SK-N-SH (cell line): ENCODE results near the genes GALR3, POLR2F, BAIAP2L2 and MAFF.

- RRBS: no CpG with 5 or more reads among the region's 12 CpGs
CAGE:
- cytosol, long polyA plus RNA: no peak
- long polyA plus RNA: no peak
- nucleus, long polyA plus RNA: no peak
These were observed 9.1 kb downstream of the CARD10 start for GRCh38 chr22:37510012-37510586.

GRCh38 chr22:37644737-37645344 lies 5.4 kb downstream of the SH3BP1 start:
- RRBS: no CpG with 5 or more reads among the region's 17 CpGs
CAGE:
- cytosol, long polyA plus RNA: no peak
- long polyA plus RNA: no peak
- nucleus, long polyA plus RNA: no peak

- RRBS: no CpG with 5 or more reads among the region's 27 CpGs
CAGE:
- cytosol, long polyA plus RNA: no peak
- long polyA plus RNA: no peak
- nucleus, long polyA plus RNA: no peak
These were observed 3.5 kb upstream of the PDXP start for GRCh38 chr22:37654880-37655608.

GRCh38 chr22:37772362-37772784 lies 32.7 kb upstream of the H1-0 start:
- RRBS: no CpG with 5 or more reads among the region's 18 CpGs
CAGE:
- cytosol, long polyA plus RNA: no peak
- long polyA plus RNA: no peak
- nucleus, long polyA plus RNA: no peak

DNA sequence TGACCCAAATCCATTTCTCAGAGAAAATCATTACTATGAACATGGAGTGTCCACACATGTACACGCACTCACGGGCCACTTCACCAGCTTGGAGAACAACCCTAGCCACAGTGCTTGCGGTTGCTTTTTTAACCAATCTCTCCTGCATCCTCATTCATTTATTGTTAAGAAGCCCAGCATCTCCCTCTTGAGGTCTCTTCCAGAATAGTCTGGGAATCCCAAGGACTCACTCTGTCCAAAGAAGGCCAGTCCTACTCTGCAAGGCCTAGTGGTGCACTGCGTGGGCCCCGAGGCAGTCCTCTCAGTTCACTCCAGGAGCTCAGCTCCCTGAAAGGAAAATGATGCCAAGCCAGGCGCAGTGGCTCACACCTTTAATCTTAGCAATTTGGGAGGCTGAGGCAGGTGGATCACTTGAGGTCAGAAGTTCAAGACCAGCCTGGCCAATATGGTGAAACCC lies 13.2 kb upstream of the H1-0 start:
- RRBS: no CpG with 5 or more reads among the region's 6 CpGs
CAGE:
- cytosol, long polyA plus RNA: no peak
- long polyA plus RNA: no peak
- nucleus, long polyA plus RNA: no peak

GRCh38 chr22:37804384-37804829 lies 622 bp upstream of the H1-0 start:
- RRBS: 4% methylated on average over 7 of the region's 27 CpGs
CAGE:
- cytosol, long polyA plus RNA: no peak
- long polyA plus RNA: no peak
- nucleus, long polyA plus RNA: no peak

- RRBS: 20% methylated on average over 1 of the region's 10 CpGs
CAGE:
- cytosol, long polyA plus RNA: no peak
- long polyA plus RNA: no peak
- nucleus, long polyA plus RNA: no peak
These were observed 1.2 kb downstream of the H1-0 start for GRCh38 chr22:37806063-37806800.

DNA sequence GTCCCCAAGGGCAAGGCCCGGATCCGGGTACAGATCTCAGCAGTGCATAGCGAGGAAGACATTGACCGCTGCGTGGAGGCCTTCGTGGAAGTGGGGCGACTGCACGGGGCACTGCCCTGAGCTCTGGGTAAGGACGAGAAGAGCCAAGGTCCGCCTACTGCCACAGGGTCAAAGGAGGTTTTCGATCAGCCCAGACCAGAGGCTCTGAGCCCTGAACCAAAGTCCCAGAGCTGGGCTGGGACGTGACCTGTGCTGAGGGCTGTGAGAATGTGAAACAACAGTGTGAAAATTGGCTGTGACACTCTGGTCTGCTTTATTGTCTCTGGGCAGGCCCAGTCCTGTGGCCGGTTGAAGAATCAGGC lies 6.6 kb upstream of the GALR3 start:
- RRBS: 96% methylated on average over 1 of the region's 13 CpGs
CAGE:
- cytosol, long polyA plus RNA: no peak
- long polyA plus RNA: no peak
- nucleus, long polyA plus RNA: no peak

- RRBS: no CpG with 5 or more reads among the region's 15 CpGs
CAGE:
- cytosol, long polyA plus RNA: no peak
- long polyA plus RNA: no peak
- nucleus, long polyA plus RNA: no peak
These were observed at the start of gene GALR3 for GRCh38 chr22:37822934-37823657. Gene GALR3, plus strand, starts transcription at chr22:37823382.

DNA sequence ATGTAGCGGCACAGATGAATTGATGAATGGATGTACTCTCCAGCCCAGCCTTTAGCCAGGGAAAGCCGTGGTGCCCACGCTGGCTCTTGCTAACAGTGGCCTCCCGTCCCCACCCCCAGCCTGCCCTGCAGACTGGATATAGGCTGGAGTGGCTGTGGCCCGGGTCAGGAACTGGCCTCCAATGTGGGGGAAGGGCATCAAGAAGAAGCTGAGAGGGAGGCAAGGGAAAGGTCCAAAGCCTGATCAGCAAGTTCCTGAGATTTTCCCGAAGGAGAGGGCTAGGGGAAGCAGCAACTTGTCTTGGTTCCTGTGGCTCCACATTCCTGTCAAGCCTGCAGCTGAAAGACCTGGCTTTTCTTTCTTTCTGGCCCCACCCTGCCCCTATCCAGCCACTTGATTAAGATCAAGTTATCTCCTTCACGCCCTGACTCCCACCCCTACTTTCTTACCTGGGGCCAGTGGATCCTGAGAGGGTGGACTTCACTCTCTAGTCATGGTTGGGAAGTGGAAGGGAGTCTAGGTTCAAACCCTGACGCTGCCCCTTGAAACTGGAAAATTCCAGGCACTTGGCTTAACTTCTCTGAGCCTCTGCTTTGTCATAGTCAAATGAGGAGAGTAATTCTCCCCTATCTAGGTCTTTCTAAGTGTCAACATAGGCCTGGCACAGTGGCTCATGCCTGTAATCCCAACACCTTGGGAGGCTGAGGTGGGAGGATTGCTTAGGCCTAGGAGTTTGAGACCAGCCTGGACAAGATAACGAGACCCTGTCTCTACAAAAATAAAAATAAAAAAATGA lies 10.9 kb upstream of the MICALL1 start:
- RRBS: no CpG with 5 or more reads among the region's 9 CpGs
CAGE:
- cytosol, long polyA plus RNA: no peak
- long polyA plus RNA: no peak
- nucleus, long polyA plus RNA: no peak

DNA sequence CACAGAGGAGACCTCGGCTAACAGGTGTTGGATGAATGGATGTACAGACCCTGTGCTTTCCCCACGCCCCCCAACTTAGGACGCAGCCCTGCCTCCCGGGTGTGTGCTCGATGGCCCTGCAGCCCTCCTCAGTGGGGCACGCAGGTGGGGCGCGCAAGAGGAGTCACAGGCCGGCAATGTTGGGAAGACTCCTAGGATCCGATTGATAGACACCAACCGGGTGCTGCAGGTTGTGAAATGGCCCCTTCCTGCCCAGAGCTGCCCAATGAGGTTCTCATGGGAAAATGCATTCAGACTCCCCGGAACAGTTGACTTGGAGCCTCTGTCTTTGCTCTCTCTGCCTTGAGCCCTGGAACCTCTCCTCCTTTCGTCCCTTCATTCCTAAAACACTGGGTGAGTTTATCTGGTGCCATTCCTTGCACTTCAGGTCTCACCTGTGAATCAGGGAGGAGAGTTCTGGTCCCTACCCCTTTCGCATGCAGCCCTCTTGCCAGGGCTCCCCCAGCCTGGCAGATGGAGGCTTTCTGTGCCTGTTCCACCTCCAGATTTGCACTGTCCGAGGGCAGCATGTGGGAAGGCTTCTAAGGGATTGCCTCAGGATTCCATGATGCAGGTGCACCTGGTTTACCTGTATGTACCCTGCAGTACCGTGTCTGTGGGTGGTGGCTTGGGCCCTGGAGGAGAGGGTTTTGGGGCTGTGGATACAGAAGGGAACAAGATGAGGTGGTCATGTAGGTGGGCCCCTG lies 1.2 kb downstream of the MICALL1 start:
- RRBS: 84% methylated on average over 11 of the region's 16 CpGs
CAGE:
- cytosol, long polyA plus RNA: no peak
- long polyA plus RNA: no peak
- nucleus, long polyA plus RNA: no peak

GRCh38 chr22:37921846-37922587 lies 15.9 kb downstream of the MICALL1 start:
- RRBS: 90% methylated on average over 6 of the region's 20 CpGs
CAGE:
- cytosol, long polyA plus RNA: no peak
- long polyA plus RNA: no peak
- nucleus, long polyA plus RNA: no peak

GRCh38 chr22:37953113-37954214 lies at the start of gene POLR2F:
Gene POLR2F, plus strand, starts transcription at chr22:37953699.
- RRBS: 2% methylated on average over 19 of the region's 64 CpGs
CAGE:
- cytosol, long polyA plus RNA: start-site peak on the plus strand at chr22:37953671-37953732, 406 and 790 reads in 2 replicates
- long polyA plus RNA: start-site peak on the minus strand at chr22:37953571-37953613, 7 and 10 reads in 2 replicates; start-site peak on the plus strand at chr22:37953683-37953725, 459 and 454 reads in 2 replicates
- nucleus, long polyA plus RNA: no peak

GRCh38 chr22:37982879-37983771 lies 1.2 kb downstream of the SOX10 start:
- RRBS: 98% methylated on average over 20 of the region's 71 CpGs
CAGE:
- cytosol, long polyA plus RNA: no peak
- long polyA plus RNA: no peak
- nucleus, long polyA plus RNA: no peak

DNA sequence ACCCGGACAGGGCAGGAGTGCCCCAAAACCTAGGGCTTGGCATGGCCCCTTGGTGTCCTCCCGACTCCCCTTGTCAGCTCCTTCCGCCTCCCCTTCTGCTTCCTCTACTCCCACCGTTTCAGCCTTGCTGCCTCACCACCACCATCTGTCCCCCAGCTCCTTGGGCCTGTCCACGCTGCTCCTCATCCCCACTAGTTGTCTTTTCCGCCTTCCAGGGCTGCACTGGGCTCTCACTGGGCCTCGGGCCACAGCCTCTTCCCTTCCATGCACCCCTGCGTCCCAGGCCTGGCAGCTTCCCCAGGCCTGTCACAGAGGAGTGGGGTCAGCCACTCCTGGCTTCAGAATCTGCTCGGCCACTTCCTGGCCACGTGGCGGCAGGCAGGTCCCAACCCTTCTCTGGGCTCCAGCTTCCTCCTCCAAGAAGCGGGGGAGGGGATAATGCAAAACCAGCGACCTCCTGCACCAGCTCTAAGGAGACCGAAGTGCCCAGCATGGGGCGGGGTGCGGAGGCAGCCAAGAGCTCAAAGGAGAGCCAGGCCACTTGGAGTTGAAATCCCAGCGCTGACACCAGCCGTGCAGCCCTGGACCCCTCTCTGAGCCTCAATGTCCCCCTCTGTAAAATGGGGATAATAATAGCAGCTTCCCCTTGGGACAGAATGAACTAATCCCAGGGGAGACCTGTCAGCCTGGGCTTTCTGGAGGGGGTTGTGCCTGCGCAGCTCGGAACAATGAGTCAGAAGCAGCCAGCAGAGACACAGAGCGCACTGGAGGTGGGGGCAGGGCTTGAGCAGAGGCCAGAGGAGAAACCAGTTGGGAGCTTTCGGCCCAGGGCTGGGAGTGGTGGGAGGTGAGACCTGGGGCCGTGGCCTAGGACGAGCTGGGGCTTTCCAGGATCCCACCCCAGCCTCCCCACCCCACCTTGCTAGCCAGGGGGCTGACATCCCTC lies 22.9 kb upstream of the PICK1 start:
- RRBS: no CpG with 5 or more reads among the region's 24 CpGs
CAGE:
- cytosol, long polyA plus RNA: no peak
- long polyA plus RNA: no peak
- nucleus, long polyA plus RNA: no peak

DNA sequence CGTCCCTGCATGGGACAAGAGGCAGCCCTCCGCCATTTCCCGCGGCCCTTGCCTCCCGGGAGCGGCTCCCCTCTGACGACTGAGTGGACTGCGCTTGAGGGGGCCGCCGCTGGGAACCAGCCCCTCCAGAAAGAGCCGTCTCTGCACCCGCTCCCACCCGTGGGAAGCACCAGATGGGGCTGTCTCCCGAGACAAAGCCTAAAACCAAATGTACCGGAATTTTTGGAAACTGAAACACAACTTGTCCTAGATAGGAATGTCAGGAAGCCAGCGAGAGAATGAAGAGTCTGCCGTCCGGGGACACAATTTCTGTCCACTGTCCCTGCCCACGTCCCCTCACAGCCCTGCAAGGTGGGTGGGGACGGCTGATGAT lies 18.2 kb upstream of the PICK1 start:
- RRBS: 93% methylated on average over 4 of the region's 20 CpGs
CAGE:
- cytosol, long polyA plus RNA: no peak
- long polyA plus RNA: no peak
- nucleus, long polyA plus RNA: no peak

- RRBS: 77% methylated on average over 5 of the region's 28 CpGs
CAGE:
- cytosol, long polyA plus RNA: no peak
- long polyA plus RNA: no peak
- nucleus, long polyA plus RNA: no peak
These were observed 5.1 kb upstream of the PICK1 start for GRCh38 chr22:38051950-38052724.

- RRBS: 90% methylated on average over 3 of the region's 13 CpGs
CAGE:
- cytosol, long polyA plus RNA: no peak
- long polyA plus RNA: no peak
- nucleus, long polyA plus RNA: no peak
These were observed at the start of gene BAIAP2L2 for GRCh38 chr22:38110480-38110906. Gene BAIAP2L2, minus strand, starts transcription at chr22:38110684.

- RRBS: no CpG with 5 or more reads among the region's 3 CpGs
CAGE:
- cytosol, long polyA plus RNA: no peak
- long polyA plus RNA: no peak
- nucleus, long polyA plus RNA: no peak
These were observed 34.4 kb downstream of the PLA2G6 start for GRCh38 chr22:38147248-38147522.

DNA sequence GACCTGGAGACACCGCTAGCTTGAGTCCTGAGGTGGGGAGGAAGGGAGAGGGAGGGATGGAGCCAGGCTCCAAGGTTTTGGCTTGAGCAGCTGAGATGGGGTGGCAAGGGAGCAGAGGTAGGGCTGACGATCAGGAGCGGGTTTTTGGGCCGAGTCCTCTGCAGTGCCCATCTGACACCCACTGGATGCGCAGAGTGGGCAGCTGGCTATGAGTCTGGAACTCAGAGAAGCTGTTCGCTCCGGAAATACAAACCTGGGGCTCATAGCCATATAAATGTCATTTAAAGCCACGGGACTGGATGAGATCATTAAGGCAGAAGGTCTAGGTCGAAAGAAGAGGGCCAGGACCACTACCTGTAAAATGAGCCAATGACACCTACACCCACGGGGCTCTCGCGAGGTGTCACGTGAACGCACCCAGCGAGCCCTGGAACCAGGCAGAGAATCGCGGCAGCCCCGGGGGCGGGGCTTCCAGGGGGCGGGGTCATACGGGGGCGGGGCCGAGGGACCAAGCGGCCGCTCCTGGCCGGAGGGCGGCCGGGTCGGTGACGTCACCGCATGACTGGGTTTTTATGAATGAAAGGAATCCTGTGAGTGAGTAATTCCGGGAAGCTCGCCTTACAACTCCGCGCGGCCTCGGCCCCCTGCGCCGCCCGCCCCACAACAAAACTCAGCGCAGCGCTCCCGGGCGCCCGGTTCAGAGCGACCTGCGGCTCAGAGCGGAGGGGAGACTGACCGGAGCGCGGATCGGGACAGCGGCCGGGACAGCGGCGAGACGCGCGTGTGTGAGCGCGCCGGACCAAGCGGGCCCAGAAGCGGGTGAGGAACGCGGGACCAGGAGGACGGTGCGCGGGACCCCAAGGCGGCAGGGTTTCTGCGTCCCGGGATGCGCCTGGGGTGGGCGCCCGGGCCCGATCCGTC lies at the start of gene MAFF:
TSS of gene MAFF (plus strand) at position 601 of the 921 bp plus-strand sequence.
- RRBS: under 1% methylated on average over 37 of the region's 77 CpGs
CAGE:
- cytosol, long polyA plus RNA: no peak
- long polyA plus RNA: no peak
- nucleus, long polyA plus RNA: no peak